Ishikawa (cell line): ENCODE measurements around the genes ENTPD2, ENTPD8, NSMF and ARRDC1.

- RRBS, result 2% methylated on average over 85 of the region's 115 CpGs
Observed at GRCh38 chr9:137053605-137054572, at the start of gene ENTPD2. Gene ENTPD2, minus strand, starts transcription at chr9:137054061.

DNA sequence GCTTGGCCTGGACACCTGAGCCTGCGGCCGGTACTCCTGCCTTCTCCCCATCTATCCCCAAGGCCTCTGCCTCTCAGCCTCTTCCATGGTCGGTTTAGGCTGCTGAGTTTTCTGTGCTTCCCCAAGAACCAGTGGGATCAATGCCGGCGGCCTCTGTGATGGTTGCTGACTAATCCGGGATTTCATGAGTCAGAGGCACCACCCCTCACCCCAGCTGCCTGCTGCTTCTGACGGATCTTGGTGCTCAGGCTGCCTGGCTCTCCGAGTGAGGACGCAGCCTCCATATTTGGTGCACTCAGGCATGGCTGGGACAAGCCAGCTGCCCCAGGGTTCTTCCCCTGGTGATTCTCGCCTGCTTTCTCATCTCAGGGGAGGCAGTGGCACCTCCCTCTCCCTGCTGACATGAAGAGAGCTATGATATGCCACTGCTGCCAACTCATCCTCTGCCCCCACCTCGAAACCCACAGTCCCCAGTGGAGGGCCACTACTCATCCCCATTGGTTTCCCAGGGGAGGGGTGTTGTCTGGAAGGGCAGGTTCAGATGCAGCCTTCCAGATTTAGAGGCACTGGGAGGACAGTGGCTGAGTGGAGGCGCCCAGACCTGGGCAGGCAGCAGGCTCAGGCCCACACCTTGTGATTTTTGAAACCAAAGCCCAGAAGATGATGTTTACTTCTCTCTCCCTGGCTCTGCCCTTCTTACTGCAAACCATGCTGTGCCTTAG is 3.2 kb upstream of the MAN1B1 start:
- RRBS, result 34% methylated on average over 2 of the region's 12 CpGs

- RRBS, result 72% methylated on average over 43 of the region's 95 CpGs
Observed at GRCh38 chr9:137161735-137162869, 7.7 kb downstream of the LRRC26 start.

DNA sequence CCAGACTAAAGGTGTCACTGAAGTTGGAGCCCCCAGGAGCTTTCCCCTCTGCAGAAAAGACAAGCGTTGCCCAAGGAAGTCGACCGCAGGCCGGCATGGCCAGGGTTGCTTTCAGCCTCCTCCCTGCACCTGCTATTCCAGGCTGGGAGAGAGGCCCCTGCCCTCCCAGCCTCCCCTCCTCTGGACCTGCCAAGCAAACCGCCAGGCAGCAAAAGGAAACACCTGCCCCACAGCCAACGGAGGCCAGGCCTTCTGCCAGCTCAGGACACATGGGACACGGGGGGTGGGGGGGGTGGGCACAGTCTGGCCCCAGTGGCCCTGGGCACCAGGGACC is 918 bp upstream of the TMEM210 start:
- RRBS, result no CpG with 5 or more reads among the region's 7 CpGs

DNA sequence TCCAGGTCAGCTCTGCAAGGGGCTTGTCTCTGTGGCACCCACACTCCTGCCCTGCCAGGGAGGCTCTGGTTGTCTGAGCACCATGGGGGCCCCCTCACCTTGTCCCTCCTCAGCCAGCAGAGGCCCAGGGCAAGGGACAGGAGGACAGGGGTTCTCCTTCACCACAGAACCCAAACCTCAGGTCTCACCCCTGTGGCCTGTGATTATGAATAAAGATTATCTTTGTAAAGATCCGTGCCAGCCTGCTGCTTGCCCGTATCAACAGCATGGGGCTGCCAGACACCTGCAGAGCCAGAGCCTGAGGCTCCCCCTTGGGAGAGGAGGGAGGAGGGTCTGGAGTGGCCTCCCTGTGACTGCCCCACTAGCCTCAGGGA is 1.6 kb downstream of the SSNA1 start:
- RRBS, result no CpG with 5 or more reads among the region's 2 CpGs

DNA sequence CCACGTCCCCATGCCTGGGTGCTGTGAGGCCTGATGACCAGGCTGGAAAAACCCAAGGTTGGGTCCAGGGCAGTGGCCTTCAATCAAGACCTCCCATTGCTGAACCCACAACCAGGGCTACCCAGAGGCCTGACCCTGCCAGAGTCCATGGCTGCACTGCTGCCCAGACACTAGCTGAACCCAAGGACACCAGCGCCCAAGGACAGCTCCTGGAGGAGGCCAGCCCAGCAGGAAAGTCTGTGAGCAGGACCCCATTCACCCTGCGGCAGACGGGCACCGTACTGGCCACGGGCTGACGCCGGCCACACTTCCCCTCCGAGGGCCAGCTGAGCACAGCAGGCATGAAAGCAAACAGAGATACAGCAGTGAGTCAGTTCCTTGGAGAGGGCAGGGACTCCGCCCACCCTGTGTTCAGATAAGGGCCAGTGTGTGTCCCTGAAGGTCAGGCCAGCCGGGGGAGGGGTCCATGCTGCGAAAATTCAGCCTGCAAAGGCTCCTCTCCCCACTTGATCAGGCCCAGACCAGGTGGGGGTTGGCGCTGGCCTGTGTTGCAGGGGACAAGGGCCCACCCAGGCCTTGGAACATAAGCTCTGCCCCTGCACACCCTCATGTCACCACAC is 1.5 kb downstream of the ENSG00000284976 start:
- RRBS, result no CpG with 5 or more reads among the region's 13 CpGs

DNA sequence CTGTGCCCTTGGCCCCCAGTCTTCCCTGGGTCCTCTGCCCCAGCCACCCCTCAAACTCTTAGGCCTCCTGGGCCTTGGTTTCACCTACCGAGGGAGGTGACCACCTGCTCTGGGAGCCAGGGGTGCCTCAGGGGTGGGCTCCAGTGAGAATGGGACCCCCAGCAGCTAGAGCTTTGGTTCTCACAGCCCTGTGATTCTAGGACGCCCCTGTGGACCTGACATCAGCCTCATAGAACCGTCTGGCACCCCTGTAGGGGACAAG is 3.5 kb upstream of the TUBB4B start:
- RRBS, result no CpG with 5 or more reads among the region's 3 CpGs

- RRBS, result 3% methylated on average over 34 of the region's 47 CpGs
Observed at GRCh38 chr9:137254481-137255031, 571 bp upstream of the NELFB start.

DNA sequence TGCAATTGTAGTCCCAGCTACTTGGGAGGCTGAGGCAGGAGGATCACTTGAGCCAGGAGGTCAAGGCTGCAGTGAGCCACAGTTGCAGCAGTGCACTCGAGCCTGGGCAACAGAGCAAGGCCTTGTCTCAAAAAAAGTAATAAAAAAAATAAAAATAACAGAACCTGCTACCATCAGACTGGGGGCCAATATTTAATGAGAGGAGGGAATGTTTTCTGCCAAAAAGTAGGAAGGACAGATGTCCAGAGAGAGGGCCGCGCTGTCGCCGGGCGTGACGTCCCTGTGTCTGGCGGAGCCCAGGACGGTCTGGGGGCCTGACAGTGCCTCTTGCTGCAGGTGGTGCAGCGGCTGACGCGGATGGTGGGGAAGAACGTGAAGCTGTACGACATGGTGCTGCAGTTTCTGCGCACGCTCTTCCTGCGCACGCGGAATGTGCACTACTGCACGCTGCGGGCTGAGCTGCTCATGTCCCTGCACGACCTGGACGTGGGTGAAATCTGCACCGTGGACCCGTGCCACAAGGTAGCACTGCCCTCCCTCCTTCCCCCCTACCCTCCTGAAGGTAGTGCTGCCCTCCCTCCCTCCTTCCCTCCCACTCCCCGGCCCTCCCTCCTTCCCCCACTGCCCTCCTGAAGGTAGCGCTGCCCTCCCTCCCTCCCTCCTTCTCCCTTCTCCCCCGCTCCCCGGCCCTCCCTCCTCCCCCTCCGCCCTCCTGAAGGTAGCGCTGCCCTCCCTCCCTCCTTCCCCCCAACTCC is 7.8 kb downstream of the NELFB start:
- RRBS, result 79% methylated on average over 7 of the region's 31 CpGs

DNA sequence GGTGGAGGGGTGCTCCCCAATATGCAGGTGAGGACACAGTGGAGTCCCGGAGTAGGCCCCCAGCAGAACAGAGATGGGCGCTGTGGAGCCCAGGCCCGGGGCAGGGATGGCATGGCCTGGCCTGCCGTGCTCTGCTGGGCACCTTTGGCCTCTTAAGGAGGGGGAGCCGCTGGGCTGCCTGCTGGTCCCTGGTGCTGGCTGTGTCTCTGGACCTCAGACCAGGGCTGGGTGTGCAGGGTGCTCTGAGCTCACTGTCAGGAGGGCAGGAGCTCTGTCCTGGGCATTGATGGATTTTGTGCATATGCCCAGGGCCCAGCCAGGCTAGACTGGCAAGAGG is 1.6 kb upstream of the NRARP start:
- RRBS, result 61% methylated on average over 3 of the region's 5 CpGs

DNA sequence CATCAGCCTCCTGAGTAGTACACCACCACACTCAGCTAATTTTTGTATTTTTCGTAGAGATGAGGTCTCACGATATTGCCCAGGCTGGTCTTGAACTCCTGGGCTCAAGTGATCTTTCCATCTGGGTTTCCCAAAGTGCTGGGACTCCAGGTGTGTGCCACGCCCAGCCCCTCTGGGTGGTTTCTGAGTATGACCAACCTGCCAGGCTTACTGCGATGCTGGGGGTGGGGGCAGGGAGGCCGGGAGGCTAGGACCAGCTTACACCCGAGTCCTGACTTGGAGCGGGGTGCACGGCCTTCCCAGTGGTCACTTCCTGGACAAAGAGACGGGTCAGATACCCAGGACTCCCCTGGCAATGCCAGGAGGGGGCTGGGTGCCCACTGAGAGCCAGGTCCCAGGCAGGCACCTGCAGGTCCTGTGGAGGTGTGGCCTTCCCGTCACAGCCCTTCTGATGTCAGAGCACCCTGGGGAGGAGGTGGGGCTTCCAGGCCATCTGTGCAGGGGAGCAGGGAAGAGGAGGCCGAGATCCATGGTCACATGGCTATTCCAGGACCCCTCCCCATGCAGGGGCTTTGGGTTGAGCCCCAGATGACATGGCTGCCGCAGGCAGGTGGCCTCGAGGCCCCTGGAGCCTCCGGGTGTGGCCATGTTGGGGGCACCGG is 8.4 kb upstream of the NRARP start:
- RRBS, result no CpG with 5 or more reads among the region's 15 CpGs

GRCh38 chr9:137437525-137438120 is 3.5 kb downstream of the ENTPD8 start:
- RRBS, result 47% methylated on average over 3 of the region's 16 CpGs

DNA sequence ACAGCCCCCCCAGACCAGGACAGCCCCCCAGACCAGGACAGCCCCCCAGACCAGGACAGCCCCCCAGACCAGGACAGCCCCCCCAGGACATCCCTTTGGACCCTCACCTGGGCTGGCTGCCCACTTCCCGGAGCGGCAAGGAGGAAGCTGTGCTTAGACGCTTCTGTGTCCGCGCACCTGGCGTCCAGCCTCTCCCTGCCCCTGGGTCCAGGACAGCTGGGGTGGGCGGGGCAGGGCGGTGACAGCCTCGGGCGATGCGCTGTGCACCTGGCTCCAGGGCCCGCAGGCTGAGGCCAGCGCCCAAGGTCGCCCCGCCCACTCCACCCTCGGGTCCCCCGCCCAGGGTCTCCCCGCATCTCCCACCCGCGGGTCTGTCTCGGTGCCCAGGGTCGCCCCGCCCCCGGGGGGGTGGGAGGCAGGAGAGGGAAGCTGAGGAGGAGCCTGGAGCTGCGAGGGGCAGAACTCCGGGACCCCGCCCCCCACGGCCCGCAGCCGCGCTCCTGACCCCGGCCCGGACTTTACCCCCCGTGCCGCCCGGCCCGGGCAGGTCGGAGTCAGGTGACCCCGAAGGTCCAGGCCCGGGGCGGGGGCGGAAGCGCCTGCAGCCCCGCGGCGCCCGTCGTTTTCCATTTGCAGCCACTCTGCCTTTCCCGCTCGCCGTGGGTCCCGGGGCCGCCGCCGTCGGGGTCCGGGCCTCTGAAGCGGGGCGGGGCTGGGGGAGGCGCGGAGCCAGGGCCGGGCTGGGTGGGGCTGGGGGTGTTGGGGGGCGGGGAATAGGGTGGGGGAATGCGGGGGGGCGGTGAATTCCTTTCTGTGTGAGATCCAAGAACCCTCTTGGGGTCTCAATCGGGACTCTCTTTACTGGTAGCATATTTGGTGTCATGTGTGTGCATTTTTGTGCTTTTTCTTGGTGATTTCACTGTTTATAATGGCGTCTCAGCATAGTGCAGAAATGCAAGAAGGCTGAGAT is at the start of gene ENTPD8:
ENTPD8 (minus strand) TSS at position 179 of the 970 bp plus-strand sequence.
- RRBS, result 2% methylated on average over 26 of the region's 67 CpGs

GRCh38 chr9:137458358-137459710 is at the start of gene NSMF:
Gene NSMF, minus strand, starts transcription at chr9:137459334.
- RRBS, result 13% methylated on average over 55 of the region's 148 CpGs

- RRBS, result no CpG with 5 or more reads among the region's 19 CpGs
Observed at GRCh38 chr9:137479561-137480212, 20.6 kb upstream of the NSMF start.

- RRBS, result no CpG with 5 or more reads among the region's 19 CpGs
Observed at GRCh38 chr9:137531012-137531719, 19.0 kb downstream of the PNPLA7 start.

DNA sequence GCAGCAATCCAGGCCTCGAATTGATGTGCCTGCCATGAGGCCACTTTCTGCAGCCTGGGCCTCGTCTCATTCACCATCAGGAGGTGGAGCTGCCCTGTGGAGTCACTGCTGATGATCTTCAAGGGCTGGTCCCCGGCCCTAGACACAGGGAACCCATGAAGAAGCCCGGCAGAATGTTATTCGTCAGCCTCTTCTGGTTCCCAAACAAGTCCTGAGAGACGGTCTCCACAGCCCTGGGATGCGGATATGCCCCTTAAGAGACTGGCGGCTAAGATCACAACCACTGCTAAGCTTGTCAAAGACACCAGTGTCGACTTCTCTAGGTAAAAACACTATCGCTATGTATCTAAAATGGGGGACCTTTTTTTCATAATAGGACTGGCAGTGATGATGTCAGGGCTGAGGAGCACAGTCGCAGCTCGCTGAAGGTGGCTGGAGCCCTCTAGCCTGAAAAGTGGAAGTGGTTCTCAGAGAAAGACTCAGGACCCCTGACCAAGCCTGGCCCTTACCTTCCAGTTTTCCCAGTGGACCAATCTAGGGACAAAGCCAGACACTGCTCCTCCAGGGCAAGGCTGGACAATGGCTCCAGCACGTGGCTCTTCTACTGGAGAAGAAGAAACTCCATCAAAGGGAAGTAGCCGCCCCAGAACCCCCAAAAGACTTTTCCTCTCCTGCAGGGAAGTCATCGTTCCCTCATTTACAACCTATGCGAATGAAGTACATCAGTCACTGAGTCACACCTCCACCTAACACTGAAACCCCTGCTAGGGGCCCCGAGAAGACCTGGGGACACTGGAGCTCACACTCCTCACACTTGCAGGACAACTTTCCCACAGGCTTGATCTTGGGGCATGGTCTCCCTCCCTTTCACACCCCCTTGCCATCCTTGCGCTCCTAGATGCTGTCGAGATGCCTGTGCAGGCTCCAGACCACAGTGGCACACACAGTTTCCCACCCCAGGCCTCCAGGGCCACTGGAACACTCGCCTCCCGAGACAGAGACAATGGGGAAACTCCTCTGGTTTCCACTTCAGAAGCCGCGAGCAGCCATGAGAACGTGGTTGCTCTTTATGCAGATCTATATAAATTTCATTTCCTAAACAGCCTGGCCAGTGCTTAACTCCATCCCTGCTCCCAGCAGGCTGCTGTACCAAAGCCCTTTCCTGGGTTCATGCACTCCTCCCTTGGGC is 4.1 kb downstream of the DPH7 start:
- RRBS, result no CpG with 5 or more reads among the region's 24 CpGs

- RRBS, result 2% methylated on average over 68 of the region's 94 CpGs
Observed at GRCh38 chr9:137605600-137606274, at the start of gene ARRDC1. Gene ARRDC1, plus strand, starts transcription at chr9:137605686.

- RRBS, result 97% methylated on average over 4 of the region's 25 CpGs
Observed at GRCh38 chr9:137692386-137693028, 73.7 kb downstream of the EHMT1 start.

DNA sequence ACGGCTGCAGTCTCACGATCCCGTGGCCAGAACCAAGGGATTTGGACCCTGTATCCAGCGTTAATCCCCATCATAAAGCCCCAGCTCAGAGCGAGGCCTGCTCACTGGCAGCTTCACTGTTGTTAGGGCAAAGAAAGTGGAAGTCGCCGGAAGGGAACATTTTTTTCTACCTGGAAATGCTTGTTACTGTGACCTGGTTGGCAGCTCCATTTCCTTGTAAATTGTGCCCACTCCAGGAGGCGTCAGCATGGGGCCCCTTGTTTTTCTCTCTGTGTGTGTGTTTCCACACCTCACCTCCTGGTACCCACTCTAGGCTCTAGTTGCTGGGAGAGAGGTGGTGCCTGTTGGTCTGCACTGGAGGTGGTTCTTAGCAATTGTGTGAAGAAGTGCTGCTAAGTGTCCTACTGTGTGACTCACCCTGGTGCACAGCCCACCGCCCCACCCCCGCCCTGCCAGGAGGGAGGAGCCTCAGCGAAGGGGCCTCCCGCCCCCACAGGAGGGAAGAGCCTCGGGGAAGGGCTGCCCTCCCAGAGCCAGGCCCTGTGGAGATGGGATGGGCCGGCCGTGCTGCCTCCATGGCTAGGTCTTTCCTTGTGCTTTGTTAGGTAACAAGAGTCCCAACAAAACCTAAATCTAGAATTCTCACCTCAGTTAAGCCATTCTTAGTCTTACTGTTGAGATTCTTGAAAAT is 105.2 kb downstream of the EHMT1 start:
- RRBS, result no CpG with 5 or more reads among the region's 15 CpGs